T47D (cell line): ENCODE measurements around the genes ABHD18 and PABPC4L.

DNA sequence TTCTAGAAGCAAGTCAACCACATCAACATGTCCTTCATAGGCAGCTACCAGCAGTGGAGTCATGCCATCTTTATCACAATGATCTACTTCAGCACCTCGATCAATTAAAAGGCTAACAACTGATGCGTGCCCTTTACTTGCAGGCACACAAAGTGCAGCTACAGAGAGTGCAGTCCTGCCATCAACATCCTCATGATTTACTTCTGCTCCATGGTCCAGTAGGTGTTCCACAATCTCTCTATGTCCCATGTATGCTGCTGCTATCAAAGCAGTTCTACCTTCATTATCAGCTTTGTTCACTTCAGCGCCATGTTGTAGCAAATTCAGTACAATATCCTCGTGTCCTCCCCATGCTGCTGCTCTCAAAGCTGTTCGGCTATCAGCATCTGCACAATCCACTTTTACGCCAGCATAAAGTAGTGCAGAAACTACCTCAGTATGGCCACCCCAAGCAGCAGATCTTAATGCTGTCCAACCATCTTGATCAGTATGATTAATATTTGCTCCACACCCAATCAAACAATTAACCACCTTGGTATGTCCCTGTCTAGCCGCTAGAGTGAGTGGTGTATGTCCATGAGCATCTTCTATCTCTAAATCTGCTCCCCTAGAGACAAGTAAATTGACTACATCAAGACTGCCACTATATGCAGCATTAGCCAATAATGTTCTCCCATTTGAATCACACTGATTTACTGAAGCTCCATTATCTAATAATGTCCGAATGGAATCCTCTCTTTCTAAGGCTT, 41.4 kb downstream of the ANKRD50 start:
- RRBS: no CpG with 5 or more reads among the region's 8 CpGs

- RRBS: no CpG with 5 or more reads among the region's 14 CpGs
Observed at GRCh38 chr4:124713170-124713655, 681 bp upstream of the ANKRD50 start.

DNA sequence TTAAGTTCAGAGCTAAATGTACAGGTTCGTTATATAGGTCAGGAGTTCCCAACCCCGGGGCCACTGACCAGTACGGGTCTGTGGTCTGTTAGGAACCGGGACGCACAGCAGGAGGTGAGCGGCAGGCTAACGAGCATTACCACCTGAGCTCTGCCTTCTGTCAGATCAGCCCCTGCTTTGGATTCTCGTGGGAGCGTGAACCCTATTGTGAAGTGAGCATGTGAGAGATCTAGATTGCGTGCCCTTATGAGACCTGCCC, 51.0 kb downstream of the FAT4 start:
- RRBS: no CpG with 5 or more reads among the region's 10 CpGs

DNA sequence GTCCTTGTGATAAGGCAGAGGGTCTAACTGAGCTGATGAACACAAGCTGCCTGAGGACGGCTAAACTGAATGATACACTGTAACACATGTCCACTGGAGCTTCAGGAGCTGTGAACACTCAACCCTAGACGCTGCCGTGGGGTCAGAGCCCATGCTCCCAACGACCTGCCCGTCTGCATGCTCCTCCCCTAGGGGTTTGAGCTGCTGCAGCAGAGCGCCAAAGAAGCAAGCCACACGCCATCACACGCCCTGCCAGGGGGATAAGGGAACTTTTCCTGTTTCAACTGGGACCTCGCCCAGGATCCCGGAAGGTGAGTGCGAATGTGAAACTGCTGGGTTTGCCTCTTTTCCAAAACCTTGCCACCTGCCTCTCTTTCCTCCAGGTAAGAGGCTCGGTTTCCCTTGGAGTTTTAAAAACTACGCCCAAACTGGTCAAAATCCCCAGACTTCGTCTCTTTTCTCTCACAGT, 361.9 kb downstream of the FAT4 start:
- RRBS: no CpG with 5 or more reads among the region's 14 CpGs

GRCh38 chr4:126778319-126778838, 854.4 kb upstream of the INTU start:
- RRBS: no CpG with 5 or more reads among the region's 3 CpGs

GRCh38 chr4:127783658-127783941, 1.5 kb downstream of the HSPA4L start:
- RRBS: no CpG with 5 or more reads among the region's 4 CpGs

DNA sequence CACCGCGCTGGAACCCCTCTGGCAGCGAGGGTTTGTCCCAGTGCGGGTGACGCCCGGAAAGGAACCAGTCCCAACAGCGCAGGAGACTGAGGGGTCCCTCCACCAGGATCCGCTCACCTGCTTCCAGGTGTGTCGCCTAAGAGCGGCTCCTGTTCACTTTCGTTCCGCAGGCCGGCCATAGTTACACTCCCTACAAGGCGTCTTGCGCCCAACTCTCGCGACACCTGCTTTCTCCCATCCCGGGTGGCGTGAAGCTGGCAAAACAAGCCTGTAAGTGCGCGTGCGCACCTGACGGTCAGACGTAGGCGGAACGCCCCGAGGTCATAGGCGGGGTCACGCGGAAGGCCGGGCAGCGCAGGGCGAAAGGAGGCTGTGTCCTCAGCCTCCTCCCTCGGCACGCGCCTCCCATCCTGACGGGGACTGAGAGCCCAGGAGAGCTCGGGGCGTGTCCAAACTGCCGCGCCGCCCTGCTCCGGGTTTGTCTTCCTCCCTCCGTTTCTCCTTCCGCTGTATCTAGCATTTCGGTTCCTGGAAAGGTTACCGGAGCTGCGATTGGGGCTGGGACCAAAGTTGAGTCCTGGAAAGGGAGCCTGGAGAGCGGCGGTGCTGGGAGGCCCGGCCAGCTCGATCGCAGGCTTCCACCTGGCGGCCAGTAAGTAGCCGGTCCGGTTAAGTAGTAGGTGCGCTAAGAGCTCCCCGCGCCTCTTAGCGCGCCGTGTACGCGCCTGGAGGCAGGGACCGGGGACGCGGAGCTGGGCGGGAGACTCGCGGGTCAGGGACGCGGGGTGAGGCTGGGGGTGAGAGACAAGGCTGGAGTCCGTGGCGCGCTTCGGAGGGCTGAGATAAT, at the start of gene ABHD18:
TSS of gene ABHD18 (plus strand) at position 452 of the 847 bp plus-strand sequence.
- RRBS: 1% methylated on average over 47 of the region's 76 CpGs

DNA sequence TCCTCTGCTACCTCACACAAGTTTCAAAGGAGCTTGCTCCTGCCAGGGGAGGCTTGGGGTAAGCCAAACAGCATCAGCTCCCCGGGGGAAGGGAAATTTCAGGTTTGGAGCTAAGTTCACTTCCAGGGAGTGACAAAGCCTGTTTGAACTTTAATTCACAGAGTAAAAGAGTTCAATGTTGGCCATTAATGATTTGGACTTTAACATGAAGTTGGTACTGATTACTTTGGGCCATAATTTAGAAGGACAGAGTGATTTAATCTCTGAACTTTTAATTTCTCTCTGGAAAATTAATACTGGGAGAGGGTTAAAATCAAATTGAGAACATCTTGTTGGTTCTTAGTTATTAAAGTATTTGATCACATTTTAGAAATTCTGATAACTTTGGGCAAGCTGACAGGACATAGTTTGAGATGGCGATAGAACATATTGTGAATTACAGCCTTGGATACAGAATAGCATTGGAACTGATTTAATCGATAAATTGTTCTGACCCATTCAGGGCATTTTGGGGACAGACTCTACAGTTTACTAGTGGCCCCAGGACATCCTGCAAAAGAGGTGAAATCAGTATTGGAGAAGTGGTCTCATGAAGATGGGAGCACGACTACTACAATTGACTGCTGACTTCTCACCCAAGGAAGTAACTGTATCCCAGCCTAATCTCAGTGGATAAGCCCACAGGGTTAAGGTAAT, 5.0 kb upstream of the PGRMC2 start:
- RRBS: no CpG with 5 or more reads among the region's 4 CpGs

- RRBS: no CpG with 5 or more reads among the region's 6 CpGs
Observed at GRCh38 chr4:128570190-128570962, 239.1 kb upstream of the JADE1 start.

DNA sequence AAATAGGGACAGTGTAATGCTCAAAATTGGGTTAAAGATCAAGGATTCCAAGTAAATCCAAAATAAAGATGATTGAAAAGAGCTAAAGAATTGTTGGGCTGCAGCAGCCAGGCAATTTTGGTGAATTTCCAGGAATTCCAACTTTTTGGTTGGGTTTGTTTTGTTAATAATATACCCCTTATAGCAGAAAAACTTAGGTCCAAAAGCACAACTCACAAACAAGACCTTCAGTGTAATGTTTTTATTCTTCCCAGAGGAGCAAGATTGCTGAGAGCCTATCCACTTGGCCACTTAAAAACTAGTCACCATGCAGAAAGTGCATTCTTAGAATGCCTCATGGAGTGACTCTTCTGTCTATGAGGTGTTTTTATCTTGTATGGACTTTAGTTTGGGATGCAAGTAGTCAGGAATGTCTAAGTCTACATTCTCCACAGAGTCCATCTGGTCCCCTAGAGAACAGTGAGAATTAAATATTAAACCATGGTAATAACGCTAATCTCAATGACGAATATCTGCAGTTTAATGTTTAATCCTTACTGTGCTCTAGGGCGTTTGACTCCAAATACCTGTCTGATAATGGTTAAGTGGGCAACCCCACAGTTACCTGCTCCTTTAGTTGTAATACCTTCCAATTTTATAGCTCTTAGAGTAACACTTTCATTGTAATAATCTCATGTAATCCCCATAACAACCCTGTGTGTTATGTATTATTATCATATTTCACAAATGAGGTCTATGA, 235.7 kb upstream of the JADE1 start:
- RRBS: no CpG with 5 or more reads among the region's 3 CpGs

DNA sequence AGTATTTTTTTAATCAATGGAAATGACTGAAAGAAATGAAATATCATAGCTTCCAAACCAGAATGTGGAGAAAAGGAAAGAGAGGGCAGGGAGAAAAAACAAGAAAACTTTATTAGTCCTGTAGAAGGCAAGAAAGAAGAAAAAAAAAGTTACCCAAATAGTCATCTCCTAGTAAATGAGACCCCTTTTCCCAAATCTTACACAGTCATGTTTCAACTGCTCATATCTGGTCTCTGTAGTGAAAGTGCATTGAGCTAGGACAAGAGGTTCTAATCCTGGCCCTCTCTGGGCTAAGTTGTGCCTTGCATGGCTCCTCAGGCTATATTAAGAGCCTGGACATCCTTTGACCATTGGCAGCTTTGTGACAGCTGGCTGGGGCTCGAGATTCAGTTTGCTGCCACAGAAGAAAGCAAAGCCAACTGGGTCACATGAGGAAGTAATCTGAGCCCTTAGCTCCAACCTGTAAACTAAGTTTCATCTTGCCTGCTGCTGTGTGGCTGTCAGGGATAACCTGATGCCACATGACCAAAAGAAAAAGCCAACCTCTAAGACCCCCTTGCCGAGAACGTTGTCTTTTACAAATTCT, 51.9 kb upstream of the JADE1 start:
- RRBS: no CpG with 5 or more reads among the region's 3 CpGs

- RRBS: no CpG with 5 or more reads among the region's 8 CpGs
Observed at GRCh38 chr4:128844484-128845523, 35.3 kb downstream of the JADE1 start.

- RRBS: no CpG with 5 or more reads among the region's 1 CpG
Observed at GRCh38 chr4:128873733-128874302, 64.3 kb downstream of the JADE1 start.

DNA sequence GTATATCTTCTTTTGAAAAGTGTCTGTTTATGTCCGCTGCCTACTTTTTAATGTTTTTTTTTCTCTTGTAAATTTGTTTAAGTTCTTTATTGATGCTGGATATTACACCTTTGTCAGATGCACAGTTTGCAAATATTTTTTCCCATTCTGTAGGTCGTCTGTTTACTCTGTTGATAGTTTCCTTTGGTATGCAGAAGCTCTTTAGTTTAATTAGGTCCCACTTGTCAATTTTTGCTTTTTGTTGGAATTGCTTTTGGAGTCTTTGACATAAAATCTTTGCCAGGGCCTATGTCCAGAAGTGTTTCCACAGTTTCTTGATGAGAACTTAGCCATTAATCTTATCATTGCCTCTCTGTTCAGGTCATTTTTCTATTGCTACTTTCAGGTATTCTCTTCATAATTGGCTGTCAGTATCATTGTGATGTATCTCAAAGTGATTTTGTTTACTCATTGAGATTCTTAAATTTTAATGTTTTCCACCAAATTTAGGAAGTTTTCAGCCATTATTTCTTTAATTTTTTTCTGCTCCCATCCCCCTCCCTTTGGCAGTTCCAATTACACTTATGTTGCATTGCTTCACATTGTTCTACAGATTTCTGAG, 125.6 kb downstream of the SCLT1 start:
- RRBS: no CpG with 5 or more reads among the region's 2 CpGs

- RRBS: no CpG with 5 or more reads among the region's 4 CpGs
Observed at GRCh38 chr4:129092661-129093006, 705 bp downstream of the SCLT1 start.

- RRBS: no CpG with 5 or more reads among the region's 3 CpGs
Observed at GRCh38 chr4:129094347-129094557, 913 bp upstream of the SCLT1 start.

DNA sequence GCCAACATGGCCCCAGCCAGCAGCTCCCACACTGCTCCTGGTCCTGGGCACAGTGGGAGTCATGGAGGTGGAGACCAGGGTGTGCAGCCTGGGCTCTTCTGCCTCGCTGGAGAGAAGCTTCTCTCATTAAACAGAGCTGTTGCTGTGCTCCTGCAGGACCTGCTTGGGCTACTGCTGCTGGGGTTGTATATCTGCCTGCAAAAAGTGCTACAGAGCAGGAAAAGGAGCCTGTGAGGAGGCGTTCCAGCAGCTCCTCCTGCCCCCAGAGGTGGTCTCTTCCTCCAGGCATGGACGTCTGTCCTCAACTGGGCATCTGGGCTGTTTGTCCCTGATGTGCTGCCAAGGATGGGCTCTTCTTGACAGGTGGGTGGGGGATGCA, 37.8 kb downstream of the C4orf33 start:
- RRBS: no CpG with 5 or more reads among the region's 3 CpGs

- RRBS: 60% methylated on average over 24 of the region's 67 CpGs
Observed at GRCh38 chr4:134201240-134202357, at the start of gene PABPC4L. PABPC4L (minus strand) TSS chr4:134201789.

DNA sequence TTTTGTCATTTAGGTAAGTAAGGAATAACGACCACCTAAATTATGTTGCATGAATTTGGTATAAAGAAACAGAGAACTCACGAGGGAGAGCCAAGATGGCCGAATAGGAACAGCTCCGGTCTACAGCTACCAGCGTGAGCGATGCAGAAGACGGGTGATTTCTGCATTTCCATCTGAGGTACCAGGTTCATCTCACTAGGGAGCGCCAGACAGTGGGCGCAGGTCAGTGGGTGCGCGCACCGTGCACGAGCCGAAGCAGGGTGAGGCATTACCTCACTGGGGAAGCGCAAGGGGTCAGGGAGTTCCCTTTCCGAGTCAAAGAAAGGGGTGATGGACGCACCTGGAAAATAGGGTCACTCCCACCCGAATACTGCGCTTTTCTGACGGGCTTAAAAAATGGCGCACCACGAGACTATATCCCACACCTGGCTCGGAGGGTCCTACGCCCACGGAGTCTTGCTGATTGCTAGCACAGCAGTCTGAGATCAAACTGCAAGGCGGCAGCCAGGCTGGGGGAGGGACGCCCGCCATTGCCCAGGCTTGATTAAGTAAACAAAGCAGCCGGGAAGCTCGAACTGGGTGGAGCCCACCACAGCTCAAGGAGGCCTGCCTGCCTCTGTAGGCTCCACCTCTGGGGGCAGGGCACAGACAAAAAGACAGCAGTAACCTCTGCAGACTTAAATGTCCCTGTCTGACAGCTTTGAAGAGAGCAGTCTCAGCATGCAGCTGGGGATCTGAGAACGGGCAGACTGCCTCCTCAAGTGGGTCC, 1246.1 kb upstream of the PABPC4L start:
- RRBS: no CpG with 5 or more reads among the region's 31 CpGs

DNA sequence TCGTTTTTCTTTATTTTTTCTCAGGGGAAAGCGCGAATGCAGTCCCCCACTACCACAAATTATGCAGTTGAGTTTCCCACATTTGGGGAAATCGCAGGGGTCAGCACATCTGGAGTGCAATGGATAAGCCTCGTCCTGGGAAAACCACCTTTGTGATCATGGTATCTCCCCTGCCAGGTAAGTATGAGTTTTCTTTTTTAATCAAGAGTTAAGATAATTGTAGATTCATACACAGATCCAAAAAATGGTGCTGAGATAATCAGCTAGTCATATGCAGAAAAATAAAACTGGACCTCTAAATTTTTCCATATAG, 1536.4 kb downstream of the PCDH18 start:
- RRBS: no CpG with 5 or more reads among the region's 5 CpGs